GM12878 (cell line): Measurements from ENCODE around the genes CASP9 and FBLIM1.

DNA sequence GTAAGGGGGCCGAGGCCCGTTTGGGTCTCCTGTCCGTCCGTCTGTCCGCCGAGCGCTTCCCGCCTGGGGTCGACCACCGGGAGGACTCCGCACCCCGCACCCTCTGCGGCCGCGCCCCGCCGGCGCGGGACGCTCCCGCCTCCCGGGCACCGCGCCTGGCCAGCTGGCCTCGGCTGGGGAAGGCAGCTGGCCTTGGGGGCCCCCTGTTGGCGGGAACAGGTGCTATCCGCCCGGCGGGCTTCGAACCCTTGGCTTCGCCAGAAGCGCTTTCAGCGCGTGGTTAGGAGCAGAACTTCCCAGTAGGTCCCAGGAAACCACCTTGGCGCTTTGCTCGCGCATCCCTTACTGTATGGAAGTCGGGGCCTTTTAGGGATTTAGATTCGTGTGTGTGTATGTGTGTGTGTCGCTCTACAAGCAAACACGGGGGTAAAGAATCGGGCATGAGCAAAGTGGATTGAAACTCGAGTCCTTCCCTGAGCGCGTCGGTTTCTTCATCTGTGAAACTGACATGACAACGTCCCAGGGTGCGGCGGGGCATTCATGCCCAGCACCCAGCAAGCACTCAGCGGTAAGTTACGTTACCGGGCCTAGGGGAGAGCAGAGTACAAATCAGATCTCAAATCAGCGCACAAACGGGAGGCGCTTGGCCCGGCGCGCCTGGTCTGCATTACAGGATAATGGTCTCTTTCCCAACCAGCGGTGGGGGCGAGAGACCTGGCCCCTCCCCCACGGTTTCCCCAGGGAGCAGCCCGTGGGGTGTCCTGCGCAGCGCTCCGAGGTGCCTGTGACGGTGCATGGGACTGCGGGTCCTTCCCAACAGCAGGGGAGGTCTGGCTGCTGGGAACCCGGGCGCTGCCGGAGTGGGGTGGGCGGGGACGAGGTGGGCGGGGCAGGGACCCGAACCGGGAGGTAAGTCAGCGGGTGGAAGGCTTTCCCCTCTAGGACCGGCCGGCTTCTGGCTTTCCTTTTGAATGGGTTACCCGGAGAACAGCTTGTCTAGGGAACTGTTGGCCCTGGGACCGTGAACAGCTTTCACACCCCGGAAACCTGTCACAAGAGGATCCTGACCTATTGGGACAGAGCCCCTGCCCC, 824 bp downstream of the TMEM51 start:
- RAMPAGE, long total RNA: no peak
- RRBS, 2 experiments: 13 to 40% methylated on average over 29 to 30 of the region's 81 CpGs
CAGE:
- cytosol, long polyA minus RNA: no peak
- cytosol, long polyA plus RNA: no peak
- long polyA plus RNA: no peak
- nucleolus, long total RNA: no peak
- nucleus, long polyA plus RNA: no peak
- nucleus, long total RNA: no peak

DNA sequence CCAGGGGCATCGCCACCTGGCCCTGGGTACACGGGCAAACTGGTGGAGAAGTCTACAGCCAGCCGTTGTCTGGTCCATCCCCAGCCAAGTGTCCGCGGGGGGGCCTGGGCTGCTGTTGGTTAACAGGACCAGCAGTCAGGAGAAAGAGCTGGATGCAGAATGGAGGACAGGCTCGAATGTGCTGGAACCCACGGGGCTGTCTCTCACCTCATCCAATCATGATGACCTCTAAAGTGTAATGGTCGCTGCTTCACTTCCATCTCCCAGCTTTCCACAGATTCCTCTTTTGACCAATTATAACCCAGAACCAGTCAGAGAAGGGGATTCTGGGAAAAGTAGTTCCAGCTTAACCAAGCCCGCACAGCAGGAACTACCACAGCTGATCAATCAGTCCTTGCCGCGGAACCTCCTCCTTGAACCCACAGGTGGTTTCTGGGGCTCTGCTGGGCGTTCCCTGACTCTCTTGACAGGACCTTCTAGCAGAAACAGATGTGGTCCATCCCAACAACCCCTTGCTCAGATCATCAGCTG, 17.9 kb downstream of the TMEM51 start:
- RAMPAGE, long total RNA: no peak
- RRBS, 2 experiments: no CpG with 5 or more reads among the region's 12 CpGs
CAGE:
- cytosol, long polyA minus RNA: no peak
- cytosol, long polyA plus RNA: no peak
- long polyA plus RNA: no peak
- nucleolus, long total RNA: no peak
- nucleus, long polyA plus RNA: no peak
- nucleus, long total RNA: no peak

GRCh38 chr1:15186518-15187101, 33.1 kb downstream of the TMEM51 start:
- RAMPAGE, long total RNA: no peak
- RRBS, 2 experiments: no CpG with 5 or more reads among the region's 7 CpGs
CAGE:
- cytosol, long polyA minus RNA: no peak
- cytosol, long polyA plus RNA: no peak
- long polyA plus RNA: no peak
- nucleolus, long total RNA: no peak
- nucleus, long polyA plus RNA: no peak
- nucleus, long total RNA: no peak

DNA sequence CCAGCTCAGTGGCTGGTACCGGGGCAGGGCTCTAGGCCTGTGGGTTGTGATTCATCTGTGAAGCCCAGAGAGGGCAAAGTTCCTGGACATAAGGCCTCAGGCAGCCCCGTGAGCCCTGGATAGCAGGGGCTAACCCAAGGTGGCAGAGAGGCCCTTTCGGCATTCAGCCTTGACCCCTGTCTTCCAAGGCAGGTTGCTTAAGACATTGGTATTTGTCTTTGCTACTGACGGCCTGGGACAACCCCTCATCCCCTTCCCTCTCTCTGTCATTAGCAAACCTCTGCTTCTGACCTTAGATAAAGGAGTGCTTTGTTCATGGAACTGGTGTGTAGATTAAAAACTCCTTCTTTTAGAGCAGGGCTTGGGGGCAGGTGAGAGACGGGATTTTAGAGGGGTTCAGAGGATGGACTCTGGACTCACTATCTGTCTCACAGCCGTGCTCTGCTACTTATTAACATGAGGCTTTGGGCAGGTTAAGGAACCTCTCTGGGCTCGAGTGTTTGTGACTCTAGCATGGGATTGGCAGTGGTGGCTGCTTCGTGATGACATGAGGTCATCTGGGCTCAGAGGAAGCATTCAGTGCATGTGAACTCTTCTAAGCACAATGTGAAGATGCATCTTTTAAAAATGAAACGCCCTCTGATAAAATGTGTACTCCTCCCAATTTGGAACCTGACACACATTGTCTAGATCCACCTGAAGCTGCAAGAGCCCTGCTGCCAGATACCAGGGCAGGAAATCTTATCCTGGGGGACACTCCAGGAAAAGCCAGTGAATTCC, 36.4 kb downstream of the TMEM51 start:
- RAMPAGE, long total RNA: no peak
- RRBS, 2 experiments: no CpG with 5 or more reads among the region's 9 CpGs
CAGE:
- cytosol, long polyA minus RNA: no peak
- cytosol, long polyA plus RNA: no peak
- long polyA plus RNA: no peak
- nucleolus, long total RNA: no peak
- nucleus, long polyA plus RNA: no peak
- nucleus, long total RNA: no peak

- RAMPAGE, long total RNA: no peak
- RRBS, 2 experiments: no CpG with 5 or more reads among the region's 22 CpGs
CAGE:
- cytosol, long polyA minus RNA: no peak
- cytosol, long polyA plus RNA: no peak
- long polyA plus RNA: no peak
- nucleolus, long total RNA: no peak
- nucleus, long polyA plus RNA: no peak
- nucleus, long total RNA: no peak
Measured at GRCh38 chr1:15201417-15202375, 45.3 kb upstream of the FHAD1 start.

DNA sequence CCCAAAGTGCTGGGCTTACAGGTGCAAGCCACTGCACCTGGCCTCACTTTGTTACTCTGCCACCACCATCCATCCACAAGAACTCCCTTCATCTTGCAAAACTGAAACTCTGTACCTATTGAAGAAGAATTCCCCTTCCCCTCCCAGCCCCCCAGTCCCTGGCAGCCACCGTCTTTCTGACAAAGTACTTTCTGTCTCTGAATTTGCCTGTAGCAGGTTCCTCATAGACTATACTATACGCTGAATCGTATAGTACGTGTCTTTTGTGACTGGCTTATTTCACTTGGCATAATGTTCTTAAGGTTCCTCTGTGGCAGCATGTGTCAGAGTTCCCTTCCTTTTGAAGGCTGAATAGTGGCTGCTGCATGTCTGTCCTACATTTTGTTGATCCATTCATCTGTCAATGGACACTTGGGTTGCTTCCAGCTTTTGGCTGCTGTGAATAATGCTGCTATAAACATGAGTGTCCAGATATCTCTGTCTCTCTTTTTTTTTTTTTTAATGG, 11.1 kb downstream of the FHAD1 start:
- RAMPAGE, long total RNA: no peak
- RRBS, 2 experiments: no CpG with 5 or more reads among the region's 4 CpGs
CAGE:
- cytosol, long polyA minus RNA: no peak
- cytosol, long polyA plus RNA: no peak
- long polyA plus RNA: no peak
- nucleolus, long total RNA: no peak
- nucleus, long polyA plus RNA: no peak
- nucleus, long total RNA: no peak

GRCh38 chr1:15341592-15341985, 68.1 kb upstream of the EFHD2 start:
- RAMPAGE, long total RNA: no peak
- RRBS, 2 experiments: no CpG with 5 or more reads among the region's 5 CpGs
CAGE:
- cytosol, long polyA minus RNA: no peak
- cytosol, long polyA plus RNA: no peak
- long polyA plus RNA: no peak
- nucleolus, long total RNA: no peak
- nucleus, long polyA plus RNA: no peak
- nucleus, long total RNA: no peak

DNA sequence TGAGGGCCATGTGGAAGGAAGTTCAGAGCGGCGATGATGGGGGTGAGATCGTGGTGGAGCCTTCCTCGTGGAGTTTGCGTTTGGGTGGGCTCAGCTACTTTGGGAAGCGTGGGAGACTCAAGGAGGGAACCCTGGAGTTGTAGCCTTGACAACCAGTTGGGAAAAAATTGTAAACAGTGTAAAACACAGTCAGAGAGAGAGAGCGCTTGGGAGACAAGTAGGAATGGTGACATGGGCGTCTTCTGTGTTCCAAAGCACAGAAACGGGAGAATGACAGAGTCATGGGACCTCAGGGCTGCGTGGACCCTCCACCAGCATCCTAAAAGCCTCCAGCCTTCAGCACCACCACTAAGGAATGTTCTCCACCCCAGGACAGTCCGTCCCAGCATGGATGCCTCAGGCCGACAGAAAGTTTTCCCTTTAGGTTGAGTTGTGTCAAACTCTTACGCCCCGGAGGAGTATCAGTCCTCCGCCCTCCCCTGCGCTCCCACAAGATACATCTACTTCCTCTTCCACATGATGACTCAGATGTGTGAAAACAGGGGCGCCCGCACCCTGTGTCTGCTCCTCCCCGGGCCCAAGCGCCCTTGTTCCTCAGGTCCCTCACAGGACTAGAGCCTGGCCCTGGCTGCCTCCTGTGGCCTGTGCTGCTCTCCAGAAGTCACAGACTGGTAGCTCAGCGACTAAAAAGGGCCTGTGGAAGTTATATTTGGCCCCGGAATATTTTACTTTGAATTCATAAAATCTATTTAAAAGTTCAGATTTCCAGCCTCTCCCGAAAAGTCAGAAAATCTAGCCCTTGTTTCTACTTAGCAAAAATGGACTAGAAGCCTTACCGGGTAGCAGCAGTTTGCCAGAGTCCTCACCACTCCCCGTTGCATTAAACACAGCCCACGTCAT, 63.9 kb upstream of the EFHD2 start:
- RAMPAGE, long total RNA: no peak
- RRBS, 2 experiments: 77 to 85% methylated on average over 2 to 3 of the region's 26 CpGs
CAGE:
- cytosol, long polyA minus RNA: no peak
- cytosol, long polyA plus RNA: no peak
- long polyA plus RNA: no peak
- nucleolus, long total RNA: no peak
- nucleus, long polyA plus RNA: no peak
- nucleus, long total RNA: no peak

GRCh38 chr1:15430255-15430578, 8.0 kb upstream of the CTRC start:
- RAMPAGE, long total RNA: no peak
- RRBS, 2 experiments: no CpG with 5 or more reads among the region's 2 CpGs
CAGE:
- cytosol, long polyA minus RNA: no peak
- cytosol, long polyA plus RNA: no peak
- long polyA plus RNA: no peak
- nucleolus, long total RNA: no peak
- nucleus, long polyA plus RNA: no peak
- nucleus, long total RNA: no peak

DNA sequence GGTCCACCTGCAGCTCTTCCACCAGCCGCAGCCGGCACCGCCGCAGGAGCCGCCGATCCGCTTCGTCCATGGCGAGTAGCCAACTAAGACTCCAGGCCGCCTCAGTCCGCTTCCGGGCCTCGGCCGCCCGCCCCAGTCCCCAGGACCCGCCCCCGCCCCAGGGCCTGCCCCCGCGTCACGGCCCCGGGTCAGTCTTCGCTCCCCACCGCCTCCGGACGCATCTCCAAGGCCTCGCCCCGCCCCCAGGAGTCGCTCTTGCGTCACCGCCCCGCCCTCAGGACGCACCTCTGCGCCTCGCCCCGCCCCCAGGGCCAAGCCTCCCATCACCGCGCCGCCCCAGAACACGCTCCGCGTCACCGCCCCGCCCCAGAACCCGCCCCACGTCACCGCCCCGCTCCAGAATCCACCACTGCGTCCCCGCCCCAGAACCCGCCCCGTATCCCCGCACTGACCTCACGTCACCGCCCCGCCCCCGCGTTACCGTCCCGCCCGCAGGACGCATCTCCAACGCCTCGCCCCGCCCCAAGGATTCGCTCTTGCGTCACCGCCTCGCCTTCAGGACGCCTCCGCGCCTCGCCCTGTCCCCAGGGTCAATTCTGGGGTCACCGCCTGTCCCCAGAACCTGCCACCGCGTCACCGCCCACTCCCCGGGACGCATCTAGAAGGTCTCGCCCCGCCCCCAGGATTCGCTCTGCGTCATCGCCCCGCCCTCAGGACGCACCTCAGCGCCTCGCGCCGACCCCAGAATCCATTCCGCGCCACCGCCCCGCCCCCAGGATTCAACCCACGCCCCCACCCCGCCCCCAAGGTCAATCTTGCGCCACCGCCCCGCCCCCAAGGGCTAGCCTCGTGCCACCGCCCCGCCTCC, at the start of gene CASP9:
TSS of gene CASP9 (minus strand) at position 85 of the 868 bp plus-strand sequence.
- RAMPAGE, long total RNA: start-site peak on the minus strand centred at position 106 of the sequence, 32 bp wide, 44 and 96 reads in 2 replicates
- RRBS, 2 experiments: 2% methylated on average over 19 to 24 of the region's 101 CpGs
CAGE:
- cytosol, long polyA minus RNA: no peak
- cytosol, long polyA plus RNA: start-site peak on the minus strand centred at position 98 of the sequence, 28 bp wide, 47 and 256 reads in 2 replicates
- long polyA plus RNA: start-site peak on the minus strand centred at position 100 of the sequence, 33 bp wide, 222 and 133 reads in 2 replicates
- nucleolus, long total RNA: no peak
- nucleus, long polyA plus RNA: start-site peak on the minus strand centred at position 103 of the sequence, 45 bp wide, 162 and 313 reads in 2 replicates
- nucleus, long total RNA: no peak

DNA sequence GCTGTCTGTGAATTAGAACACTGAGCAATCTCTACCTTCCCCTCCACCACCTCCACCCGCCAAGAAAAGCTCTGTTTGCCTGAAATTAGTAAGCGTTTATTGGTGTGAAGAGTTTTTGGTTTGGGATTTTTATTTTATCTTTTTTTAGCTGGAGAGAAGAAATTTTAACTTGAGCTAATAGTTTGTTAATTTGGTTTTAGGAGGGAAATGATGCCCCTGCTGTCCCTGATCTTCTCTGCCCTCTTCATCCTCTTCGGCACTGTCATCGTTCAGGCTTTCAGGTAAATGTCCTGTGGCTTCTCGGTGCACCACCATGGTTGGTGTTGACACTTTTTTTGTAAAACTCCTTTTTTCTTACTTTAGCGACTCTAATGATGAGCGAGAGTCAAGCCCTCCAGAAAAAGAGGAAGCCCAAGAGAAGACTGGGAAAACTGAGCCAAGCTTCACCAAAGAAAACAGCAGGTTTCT, 19.1 kb downstream of the AGMAT start:
- RAMPAGE, long total RNA: no peak
- RRBS, 2 experiments: no CpG with 5 or more reads among the region's 7 CpGs
CAGE:
- cytosol, long polyA minus RNA: no peak
- cytosol, long polyA plus RNA: no peak
- long polyA plus RNA: no peak
- nucleolus, long total RNA: no peak
- nucleus, long polyA plus RNA: no peak
- nucleus, long total RNA: no peak

GRCh38 chr1:15573217-15574054, 11.4 kb downstream of the AGMAT start:
- RAMPAGE, long total RNA: no peak
- RRBS, 2 experiments: no CpG with 5 or more reads among the region's 10 CpGs
CAGE:
- cytosol, long polyA minus RNA: no peak
- cytosol, long polyA plus RNA: no peak
- long polyA plus RNA: no peak
- nucleolus, long total RNA: no peak
- nucleus, long polyA plus RNA: no peak
- nucleus, long total RNA: no peak

- RAMPAGE, long total RNA: no peak
- RRBS, 2 experiments: no CpG with 5 or more reads among the region's 3 CpGs
CAGE:
- cytosol, long polyA minus RNA: no peak
- cytosol, long polyA plus RNA: no peak
- long polyA plus RNA: no peak
- nucleolus, long total RNA: no peak
- nucleus, long polyA plus RNA: no peak
- nucleus, long total RNA: no peak
Measured at GRCh38 chr1:15680572-15680892, 3.6 kb upstream of the PLEKHM2 start.

DNA sequence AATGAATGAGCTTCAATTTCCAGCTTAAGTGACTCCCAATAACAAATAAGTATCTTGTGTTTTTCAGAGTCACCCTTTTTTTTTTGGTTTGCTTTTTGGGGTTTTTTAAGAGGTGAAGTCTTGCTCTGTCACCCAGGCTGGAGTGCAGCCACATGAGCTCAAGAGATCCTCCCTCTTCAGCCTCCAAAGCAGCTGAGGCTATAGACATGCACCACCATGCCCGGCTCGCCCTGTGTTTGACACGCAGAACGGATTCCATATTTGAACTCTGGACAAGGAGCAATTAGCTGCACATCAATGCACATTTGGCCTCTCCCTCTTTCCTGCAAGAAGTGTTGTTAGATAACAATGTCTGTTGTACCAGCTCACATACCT, 3.2 kb upstream of the PLEKHM2 start:
- RAMPAGE, long total RNA: no peak
- RRBS, 2 experiments: no CpG with 5 or more reads among the region's 4 CpGs
CAGE:
- cytosol, long polyA minus RNA: no peak
- cytosol, long polyA plus RNA: no peak
- long polyA plus RNA: no peak
- nucleolus, long total RNA: no peak
- nucleus, long polyA plus RNA: no peak
- nucleus, long total RNA: no peak

GRCh38 chr1:15716142-15716390, 20.0 kb upstream of the SLC25A34 start:
- RAMPAGE, long total RNA: no peak
- RRBS, 2 experiments: no CpG with 5 or more reads among the region's 5 CpGs
CAGE:
- cytosol, long polyA minus RNA: no peak
- cytosol, long polyA plus RNA: no peak
- long polyA plus RNA: no peak
- nucleolus, long total RNA: no peak
- nucleus, long polyA plus RNA: no peak
- nucleus, long total RNA: no peak

- RAMPAGE, long total RNA: no peak
- RRBS, 2 experiments: 12 to 41% methylated on average over 18 to 22 of the region's 56 CpGs
CAGE:
- cytosol, long polyA minus RNA: no peak
- cytosol, long polyA plus RNA: no peak
- long polyA plus RNA: no peak
- nucleolus, long total RNA: no peak
- nucleus, long polyA plus RNA: no peak
- nucleus, long total RNA: no peak
Measured at GRCh38 chr1:15758542-15758988, at the start of gene FBLIM1. FBLIM1 (plus strand) TSS chr1:15758795.

- RAMPAGE, long total RNA: start-site peak on the plus strand at chr1:15836083-15836139, 23 and 8 reads in 2 replicates
- RRBS, 2 experiments: no CpG with 5 or more reads among the region's 71 CpGs
CAGE:
- cytosol, long polyA minus RNA: no peak
- cytosol, long polyA plus RNA: start-site peak on the minus strand at chr1:15835806-15835845, 95 and 88 reads in 2 replicates
- long polyA plus RNA: no peak
- nucleolus, long total RNA: no peak
- nucleus, long polyA plus RNA: start-site peak on the minus strand at chr1:15835806-15835862, 207 and 193 reads in 2 replicates
- nucleus, long total RNA: no peak
Measured at GRCh38 chr1:15835372-15836172, 11.9 kb upstream of the SPEN start.

DNA sequence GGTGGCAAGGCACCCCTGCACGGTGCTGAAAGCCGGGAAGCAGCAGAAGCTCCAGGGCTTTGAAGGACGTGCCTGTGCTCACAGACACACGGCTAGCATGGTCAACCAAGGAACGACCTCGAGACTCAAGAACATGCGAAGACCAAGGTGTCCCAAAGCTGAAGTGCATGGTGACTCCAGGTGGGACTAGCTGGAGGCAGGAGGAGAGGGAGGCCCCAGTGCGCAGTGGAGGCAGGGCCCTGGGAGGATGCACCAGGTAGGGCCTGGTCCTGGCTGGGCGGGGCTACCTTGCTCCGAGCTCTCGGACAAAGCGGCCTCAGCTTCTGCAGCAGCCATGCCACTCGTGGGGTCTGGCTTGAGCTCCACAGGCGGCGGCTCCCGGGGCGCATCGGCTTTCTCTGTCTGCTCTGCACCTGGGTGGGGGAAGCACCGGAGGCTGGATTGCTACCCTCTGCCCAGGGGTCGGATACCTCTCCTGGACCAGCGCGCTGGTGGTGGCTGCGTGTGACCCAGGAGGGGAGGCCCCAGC, 30.4 kb downstream of the ZBTB17 start:
- RAMPAGE, long total RNA: no peak
- RRBS, 2 experiments: 96 to 97% methylated on average over 4 of the region's 23 CpGs
CAGE:
- cytosol, long polyA minus RNA: no peak
- cytosol, long polyA plus RNA: no peak
- long polyA plus RNA: no peak
- nucleolus, long total RNA: no peak
- nucleus, long polyA plus RNA: no peak
- nucleus, long total RNA: no peak

- RAMPAGE, long total RNA: no peak
- RRBS, 2 experiments: no CpG with 5 or more reads among the region's 12 CpGs
CAGE:
- cytosol, long polyA minus RNA: no peak
- cytosol, long polyA plus RNA: no peak
- long polyA plus RNA: no peak
- nucleolus, long total RNA: no peak
- nucleus, long polyA plus RNA: no peak
- nucleus, long total RNA: no peak
Measured at GRCh38 chr1:15952610-15953277, 23.2 kb downstream of the ZBTB17 start.

DNA sequence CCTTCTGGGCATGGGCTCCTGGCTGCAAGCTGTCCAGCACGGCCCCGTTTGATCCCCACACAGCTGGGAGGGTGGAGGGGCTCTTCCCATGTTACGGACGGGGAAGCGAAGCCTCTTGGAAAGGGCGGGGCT, 857 bp upstream of the HSPB7 start:
- RAMPAGE, long total RNA: no peak
- RRBS, 2 experiments: no CpG with 5 or more reads among the region's 6 CpGs
CAGE:
- cytosol, long polyA minus RNA: no peak
- cytosol, long polyA plus RNA: no peak
- long polyA plus RNA: no peak
- nucleolus, long total RNA: no peak
- nucleus, long polyA plus RNA: no peak
- nucleus, long total RNA: no peak